Measurements from ENCODE around the genes PPP1R2C and MAOB.

DNA sequence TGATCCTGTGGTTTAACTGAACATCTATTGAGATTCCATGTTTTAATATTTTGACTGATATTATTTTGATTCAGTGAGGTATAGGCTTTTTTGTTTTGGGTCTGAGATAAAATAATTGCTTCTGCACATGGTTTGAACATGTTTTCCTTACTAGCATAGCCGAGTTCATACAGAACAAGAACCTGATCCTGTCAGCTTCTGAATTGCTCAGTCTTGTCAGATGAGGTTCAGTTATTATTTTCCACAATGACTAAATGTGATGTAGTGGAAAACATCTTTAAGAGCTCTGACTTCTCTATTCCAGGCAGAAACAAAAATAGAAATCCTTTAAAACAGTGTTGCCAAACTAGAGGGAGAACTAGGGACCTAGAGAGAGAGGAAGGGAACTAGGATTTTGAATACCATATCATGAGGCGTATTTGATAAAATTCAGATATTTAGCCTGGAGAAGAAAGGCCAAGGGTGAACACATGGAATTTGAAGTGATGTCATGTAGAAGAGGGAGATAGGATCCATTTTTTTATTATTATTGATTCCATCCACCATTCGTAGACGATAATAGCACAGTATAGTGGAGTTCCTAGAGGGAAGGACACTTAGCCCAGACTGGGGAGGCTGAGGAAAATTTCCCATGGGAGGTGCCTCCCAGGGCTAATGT is 2.1 kb downstream of the ATP6AP2 start:
- PRO-cap, 3 experiments: peak in 2 of 3 experiments; most common plus-strand start position 335 of the sequence (in 1); most common minus-strand start position 205 of the sequence (in 2)
- RAMPAGE, long total RNA, 4 experiments: no peak in any of the 4 experiments
- RRBS: no CpG with 5 or more reads among the region's 4 CpGs

- PRO-cap, 3 experiments: peak in 2 of 3 experiments; most common plus-strand start chrX:40647730 (in 1)
- RAMPAGE, long total RNA, 4 experiments: no peak in any of the 4 experiments
- RRBS: 4% methylated on average over 8 of the region's 19 CpGs
These were observed 244 bp upstream of the CXorf38 start for GRCh38 chrX:40647625-40647984.

- PRO-cap, 3 experiments: no peak in any of the 3 experiments
- RAMPAGE, long total RNA, 4 experiments: no peak in any of the 4 experiments
- RRBS: no CpG with 5 or more reads among the region's 5 CpGs
These were observed 11.0 kb downstream of the USP9X start for GRCh38 chrX:41096210-41096632.

DNA sequence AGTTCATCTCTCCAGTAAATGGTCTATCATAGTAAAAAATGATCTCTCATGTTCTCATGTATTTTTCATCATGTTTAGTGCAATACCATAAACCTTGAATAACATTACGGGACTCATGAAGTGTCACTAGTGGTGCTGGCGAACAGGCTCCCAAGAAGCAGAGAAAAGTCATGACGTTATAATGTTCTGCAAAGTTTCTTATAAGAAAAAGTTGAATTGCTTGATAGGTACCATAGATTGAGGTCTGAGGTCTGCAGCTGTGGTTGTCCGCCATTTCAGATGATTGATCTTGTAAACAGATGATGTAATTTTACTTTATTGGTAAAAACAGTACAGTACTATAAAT is 28.8 kb downstream of the USP9X start:
- PRO-cap, 3 experiments: no peak in any of the 3 experiments
- RAMPAGE, long total RNA, 4 experiments: no peak in any of the 4 experiments
- RRBS: no CpG with 5 or more reads among the region's 4 CpGs

DNA sequence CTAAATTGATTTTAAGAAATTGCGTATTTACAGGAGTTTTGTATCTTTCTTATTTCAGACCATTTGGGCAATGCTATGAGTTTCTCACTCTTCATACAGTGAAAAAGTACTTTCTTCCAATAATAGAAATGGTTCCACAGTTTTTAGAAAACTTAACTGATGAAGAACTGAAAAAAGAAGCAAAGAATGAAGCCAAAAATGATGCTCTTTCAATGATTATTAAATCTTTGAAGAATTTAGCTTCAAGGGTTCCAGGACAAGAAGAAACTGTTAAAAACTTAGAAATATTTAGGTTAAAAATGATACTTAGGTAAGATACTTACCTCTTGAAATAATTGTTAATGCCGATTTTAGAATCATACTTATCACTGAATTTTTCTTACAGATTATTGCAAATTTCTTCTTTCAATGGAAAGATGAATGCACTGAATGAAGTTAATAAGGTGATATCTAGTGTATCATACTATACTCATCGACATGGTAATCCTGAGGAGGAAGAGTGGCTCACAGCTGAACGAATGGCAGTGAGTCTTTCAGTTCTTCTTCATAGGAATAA is 55.7 kb downstream of the USP9X start:
- PRO-cap, 3 experiments: no peak in any of the 3 experiments
- RAMPAGE, long total RNA, 4 experiments: no peak in any of the 4 experiments
- RRBS: no CpG with 5 or more reads among the region's 4 CpGs

- PRO-cap, 3 experiments: no peak in any of the 3 experiments
- RAMPAGE, long total RNA, 4 experiments: no peak in any of the 4 experiments
- RRBS: no CpG with 5 or more reads among the region's 5 CpGs
These were observed 59.1 kb downstream of the USP9X start for GRCh38 chrX:41144140-41144983.

DNA sequence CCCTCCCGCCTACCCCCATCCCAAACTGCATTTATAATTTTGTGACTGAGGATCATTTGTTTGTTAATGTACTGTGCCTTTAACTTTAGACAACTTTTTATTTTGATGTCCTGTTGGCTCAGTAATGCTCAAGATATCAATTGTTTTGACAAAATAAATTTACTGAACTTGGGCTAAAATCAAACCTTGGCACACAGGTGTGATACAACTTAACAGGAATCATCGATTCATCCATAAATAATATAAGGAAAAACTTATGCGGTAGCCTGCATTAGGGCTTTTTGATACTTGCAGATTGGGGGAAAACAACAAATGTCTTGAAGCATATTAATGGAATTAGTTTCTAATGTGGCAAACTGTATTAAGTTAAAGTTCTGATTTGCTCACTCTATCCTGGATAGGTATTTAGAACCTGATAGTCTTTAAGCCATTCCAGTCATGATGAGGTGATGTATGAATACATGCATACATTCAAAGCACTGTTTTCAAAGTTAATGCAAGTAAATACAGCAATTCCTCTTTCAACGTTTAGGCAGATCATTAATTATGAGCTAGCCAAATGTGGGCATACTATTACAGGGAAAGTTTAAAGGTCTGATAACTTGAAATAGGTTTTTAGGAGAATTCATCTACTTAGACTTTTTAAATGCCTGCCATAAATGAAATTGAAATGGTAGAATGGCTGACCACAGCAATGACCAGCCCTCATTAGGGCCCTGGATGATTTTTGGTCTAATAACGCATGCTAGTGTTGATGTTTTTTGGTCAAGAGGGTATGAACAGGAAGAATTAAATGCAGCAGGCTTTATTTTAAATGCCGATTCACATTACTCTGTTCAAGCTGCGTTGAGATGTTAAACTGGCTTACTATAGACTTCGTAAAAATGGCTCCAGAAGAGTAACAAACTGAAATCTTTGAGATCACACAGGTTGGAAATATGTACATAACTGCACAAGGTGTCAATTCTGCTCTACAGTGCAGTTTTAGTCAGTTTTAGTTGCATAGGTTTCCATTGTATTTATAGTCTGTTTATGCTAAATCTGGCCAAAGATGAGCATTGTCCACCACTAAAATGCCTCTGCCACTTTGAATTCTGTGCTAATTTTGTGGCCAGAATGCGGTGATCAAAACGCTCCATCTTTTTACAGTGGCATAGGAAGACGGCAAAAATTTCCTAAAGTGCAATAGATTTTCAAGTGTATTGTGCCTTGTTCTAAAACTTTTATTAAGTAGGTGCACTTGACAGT is 14.4 kb downstream of the DDX3X start:
- PRO-cap, 3 experiments: no peak in any of the 3 experiments
- RAMPAGE, long total RNA, 4 experiments: no peak in any of the 4 experiments
- RRBS: no CpG with 5 or more reads among the region's 11 CpGs

DNA sequence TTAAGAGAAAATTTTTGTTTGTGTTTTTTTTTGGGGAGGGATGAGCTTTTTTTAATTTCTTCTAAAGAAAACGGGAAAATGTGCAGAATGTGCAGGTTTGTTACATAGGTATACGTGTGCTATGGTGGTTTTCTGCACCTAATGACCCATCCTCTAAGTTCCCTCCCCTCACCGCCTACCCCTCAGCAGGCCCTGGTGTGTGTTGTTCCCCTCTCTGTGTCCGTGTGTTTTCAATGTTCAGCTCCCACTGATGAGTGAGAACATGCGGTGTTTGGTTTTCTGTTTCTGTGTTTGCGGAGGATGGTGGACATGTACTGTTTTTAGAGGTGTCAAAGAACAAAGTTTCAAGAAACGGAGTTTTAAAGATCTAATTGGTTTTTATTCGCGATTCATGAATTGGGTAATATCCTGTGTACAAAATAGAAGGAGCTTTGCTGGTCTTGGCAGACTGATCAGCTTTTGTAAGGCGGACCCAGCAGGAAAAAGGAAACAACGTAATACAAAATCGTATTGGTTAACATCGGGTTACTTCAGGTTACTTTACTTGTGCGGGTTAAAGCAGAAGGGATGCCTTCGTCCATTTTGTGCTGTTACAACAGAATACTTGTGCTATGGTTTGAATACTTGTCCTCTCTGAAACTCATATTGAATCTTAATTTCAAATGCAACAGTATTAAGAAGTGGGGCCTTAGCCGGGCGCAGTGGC is 11.6 kb upstream of the NYX start:
- PRO-cap, 3 experiments: no peak in any of the 3 experiments
- RAMPAGE, long total RNA, 4 experiments: no peak in any of the 4 experiments
- RRBS: no CpG with 5 or more reads among the region's 17 CpGs

DNA sequence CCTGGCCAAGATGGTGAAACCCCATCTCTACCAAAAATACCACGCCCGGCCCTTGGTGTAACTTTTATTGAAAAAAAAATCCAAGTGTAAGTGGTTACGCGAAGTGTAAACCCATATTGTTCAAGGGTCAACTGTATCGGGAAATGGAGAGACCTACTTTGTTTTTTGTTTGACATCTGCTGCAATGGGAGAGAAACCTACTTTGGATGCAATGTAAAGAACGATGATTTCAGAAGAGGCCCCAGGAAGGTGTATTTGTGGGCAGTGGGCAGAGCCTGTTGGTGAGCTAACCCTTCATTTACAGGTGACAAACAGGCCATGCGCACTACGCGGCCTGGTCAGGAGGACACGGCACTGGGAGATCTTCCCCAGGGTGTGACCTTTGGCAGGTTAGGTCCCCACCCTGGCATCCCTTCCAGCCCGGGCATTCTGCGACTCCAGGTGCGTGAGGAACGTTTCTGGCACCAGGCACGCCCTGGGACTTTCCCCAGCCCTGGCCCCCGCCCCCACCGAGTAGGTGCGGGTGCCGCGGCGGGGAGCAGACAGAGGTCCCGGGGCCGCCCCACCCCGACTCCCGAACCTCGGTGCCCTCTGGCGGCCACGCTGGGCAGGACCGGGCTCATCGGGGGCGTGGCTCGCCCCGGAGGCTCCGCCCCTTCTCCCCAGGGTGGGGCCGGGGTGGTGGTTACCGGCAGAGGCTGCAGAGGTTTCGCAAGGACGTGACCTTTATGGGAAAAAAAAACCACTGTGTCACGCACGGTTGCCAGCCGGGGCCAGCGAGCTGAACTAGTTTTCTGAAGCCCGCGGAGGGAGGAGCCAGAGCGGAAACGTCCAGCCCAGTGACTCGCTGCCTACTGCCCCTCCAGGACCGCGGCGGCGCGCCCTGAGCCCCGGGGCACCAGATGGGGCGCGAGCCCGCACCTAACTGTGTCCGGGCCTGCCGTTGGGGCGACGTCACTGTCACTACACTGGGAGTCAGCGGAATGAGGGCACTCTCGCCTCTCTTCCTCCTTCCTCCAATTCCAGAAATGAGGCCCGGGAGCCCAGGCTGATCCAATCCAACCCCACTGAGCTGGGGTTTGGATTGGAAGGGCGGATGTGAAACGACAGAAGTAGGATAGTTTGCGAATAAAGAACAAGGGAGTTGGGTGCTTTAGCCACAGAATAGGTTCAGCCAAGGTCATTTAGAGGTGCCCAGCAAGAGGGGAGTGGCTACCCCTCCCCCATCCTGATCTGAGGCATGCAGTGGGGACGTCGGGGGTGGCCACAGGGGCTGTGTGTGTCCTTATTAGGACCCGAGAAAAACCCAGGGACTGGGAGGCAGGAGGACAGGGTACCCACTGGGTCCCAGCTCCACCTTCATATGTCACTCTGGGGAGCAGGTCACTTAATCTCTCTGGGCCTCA is 4.9 kb upstream of the NYX start:
- PRO-cap, 3 experiments: peak in 3 of 3 experiments; most common plus-strand start position 963 of the sequence (in 2); most common minus-strand start position 586 of the sequence (in 1)
- RAMPAGE, long total RNA, 4 experiments: no peak in any of the 4 experiments
- RRBS: 20% methylated on average over 23 of the region's 69 CpGs

DNA sequence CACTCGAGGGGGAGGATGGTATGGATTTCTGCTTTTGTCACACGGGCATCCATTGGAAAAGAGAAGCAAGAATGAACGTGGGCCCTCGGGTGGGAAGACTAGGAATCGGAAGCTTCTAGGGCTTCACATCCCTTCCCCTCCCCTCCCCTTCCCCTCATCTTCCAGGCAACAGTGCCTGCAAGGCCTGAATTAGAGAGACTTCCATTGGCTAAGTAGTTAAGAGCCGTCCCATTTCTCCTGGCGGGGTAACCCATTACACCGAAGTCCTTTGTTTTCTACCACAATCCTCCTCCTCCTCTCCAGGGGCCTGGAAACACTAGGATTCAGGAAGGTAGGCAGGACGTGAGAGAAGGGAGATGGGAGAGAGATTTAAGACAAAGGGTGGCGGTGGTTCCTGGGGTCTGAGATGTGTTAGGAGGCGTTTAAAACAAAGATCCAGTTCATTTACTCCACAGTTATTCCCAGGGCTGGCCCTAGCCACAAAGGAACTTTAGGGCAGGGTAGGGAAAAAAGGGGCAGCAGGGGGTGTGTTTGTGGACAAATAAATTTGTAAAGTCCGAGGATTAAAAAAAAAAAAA is 28.0 kb downstream of the NYX start:
- PRO-cap, 3 experiments: no peak in any of the 3 experiments
- RAMPAGE, long total RNA, 4 experiments: no peak in any of the 4 experiments
- RRBS: no CpG with 5 or more reads among the region's 12 CpGs

- PRO-cap, 3 experiments: no peak in any of the 3 experiments
- RAMPAGE, long total RNA, 4 experiments: no peak in any of the 4 experiments
- RRBS: no CpG with 5 or more reads among the region's 7 CpGs
These were observed 73.2 kb downstream of the NYX start for GRCh38 chrX:41520234-41520795.

DNA sequence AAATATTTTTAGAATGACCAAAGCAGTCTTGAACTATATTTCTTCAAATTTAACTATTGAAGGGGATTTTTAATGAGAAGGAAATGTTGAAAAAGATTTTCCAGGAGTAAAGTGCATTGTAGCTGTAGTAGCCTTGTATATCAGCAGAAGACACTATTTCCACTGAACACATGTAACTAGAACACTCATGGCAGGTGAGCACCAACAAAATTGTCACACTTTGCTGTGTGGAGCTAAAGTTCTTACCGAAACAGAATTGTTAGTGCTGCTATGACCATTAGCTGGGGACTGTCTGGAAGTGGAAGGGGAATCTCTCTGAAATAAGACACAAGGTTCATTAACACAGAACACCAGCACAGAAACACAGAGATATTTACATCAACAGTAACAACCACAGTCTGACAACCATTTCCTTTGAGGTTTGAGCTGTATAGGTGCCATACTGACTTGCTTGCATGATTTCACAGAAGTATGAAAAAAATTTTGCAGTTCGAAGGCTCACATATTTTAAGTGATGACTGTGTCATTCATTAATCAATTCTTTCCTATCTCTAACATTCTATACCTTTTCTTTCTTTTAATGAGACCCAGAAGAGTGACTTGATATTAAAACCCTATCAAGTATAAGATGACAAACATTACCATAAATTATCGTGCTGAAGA is 109.8 kb downstream of the NYX start:
- PRO-cap, 3 experiments: no peak in any of the 3 experiments
- RAMPAGE, long total RNA, 4 experiments: no peak in any of the 4 experiments
- RRBS: no CpG with 5 or more reads among the region's 3 CpGs

GRCh38 chrX:41689649-41689996 is 850 bp downstream of the GPR34 start:
- PRO-cap, 3 experiments: no peak in any of the 3 experiments
- RAMPAGE, long total RNA, 4 experiments: no peak in any of the 4 experiments
- RRBS: no CpG with 5 or more reads among the region's 2 CpGs

- PRO-cap, 3 experiments: no peak in any of the 3 experiments
- RAMPAGE, long total RNA, 4 experiments: no peak in any of the 4 experiments
- RRBS: no CpG with 5 or more reads among the region's 5 CpGs
These were observed 99.0 kb downstream of the GPR82 start for GRCh38 chrX:41822780-41823596.

DNA sequence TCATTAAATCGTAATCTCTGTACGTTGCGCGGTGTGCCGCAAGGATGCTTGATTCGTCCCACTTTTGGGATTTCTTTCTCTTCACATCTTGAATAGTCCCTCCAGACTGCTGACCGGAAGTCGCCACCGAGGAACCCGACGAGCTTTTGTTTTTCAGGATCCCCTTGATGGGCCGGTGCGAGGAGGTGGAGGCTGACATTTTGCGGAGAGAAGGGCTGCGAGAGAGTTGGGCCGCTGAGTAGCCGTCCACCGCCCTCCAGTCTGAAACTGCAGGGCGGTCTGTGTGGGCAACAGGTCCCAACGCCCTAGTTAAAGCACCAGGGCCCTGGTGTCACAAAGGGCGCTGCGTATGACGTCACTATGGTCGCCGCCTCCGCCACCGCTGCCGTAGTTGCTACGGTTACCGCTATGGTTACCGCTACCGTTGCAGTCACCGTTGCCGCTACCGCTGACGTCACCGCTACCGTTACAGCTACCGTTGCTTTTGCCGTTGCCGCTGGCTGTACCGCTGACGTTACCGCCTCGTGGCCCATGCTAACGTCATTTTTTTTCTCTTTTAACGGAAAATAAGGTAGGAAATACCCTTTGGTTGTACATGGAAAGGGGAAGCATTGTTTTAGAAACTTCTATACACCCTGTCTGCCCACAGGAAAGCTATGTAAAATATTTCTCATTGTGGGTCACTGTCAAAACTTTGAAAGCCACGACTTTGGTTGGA is at the start of gene PPP1R2C:
Gene PPP1R2C (minus strand): TSS at position 283 of the 718 bp plus-strand sequence.
- PRO-cap, 3 experiments: no peak in any of the 3 experiments
- RAMPAGE, long total RNA, 4 experiments: no peak in any of the 4 experiments
- RRBS: 48% methylated on average over 6 of the region's 48 CpGs

DNA sequence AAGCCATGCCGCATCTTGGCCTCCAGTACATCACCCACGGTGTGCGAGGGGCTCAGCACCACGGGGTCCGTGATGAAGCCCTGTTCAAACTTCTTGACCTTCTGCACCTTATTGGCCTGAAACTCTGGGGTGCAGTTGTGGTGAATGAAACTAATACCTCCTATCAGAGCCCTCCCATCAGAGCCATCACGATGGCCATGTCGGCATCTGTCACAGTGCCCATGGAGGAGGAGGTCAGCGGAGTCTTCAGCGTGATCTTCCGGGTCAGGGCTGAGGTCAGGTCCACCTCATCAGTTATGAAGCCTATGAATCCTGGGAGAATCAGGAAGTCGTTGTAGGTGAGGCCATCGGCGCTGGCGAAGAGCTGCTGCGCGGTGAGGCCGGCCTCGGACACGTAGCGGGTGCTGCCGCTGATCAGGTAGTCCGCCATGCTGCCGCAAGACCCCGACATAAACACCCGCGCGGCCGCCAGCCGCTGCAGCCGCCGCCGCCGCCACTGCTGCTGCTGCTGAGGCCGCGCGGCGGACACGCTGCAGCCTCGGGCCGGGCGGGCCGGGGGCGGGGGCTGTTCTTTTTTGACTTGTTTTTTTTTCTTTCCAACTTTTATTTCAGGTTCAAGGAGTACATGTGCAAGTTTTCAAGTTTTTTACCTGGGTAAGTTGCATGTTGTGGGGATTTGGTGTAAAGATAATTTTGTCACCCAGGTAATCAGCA is 376.7 kb upstream of the MAOA start:
- PRO-cap, 3 experiments: no peak in any of the 3 experiments
- RAMPAGE, long total RNA, 4 experiments: no peak in any of the 4 experiments
- RRBS: no CpG with 5 or more reads among the region's 43 CpGs

- PRO-cap, 3 experiments: no peak in any of the 3 experiments
- RAMPAGE, long total RNA, 4 experiments: no peak in any of the 4 experiments
- RRBS: no CpG with 5 or more reads among the region's 6 CpGs
These were observed 89.9 kb downstream of the MAOA start for GRCh38 chrX:43745862-43746510.

DNA sequence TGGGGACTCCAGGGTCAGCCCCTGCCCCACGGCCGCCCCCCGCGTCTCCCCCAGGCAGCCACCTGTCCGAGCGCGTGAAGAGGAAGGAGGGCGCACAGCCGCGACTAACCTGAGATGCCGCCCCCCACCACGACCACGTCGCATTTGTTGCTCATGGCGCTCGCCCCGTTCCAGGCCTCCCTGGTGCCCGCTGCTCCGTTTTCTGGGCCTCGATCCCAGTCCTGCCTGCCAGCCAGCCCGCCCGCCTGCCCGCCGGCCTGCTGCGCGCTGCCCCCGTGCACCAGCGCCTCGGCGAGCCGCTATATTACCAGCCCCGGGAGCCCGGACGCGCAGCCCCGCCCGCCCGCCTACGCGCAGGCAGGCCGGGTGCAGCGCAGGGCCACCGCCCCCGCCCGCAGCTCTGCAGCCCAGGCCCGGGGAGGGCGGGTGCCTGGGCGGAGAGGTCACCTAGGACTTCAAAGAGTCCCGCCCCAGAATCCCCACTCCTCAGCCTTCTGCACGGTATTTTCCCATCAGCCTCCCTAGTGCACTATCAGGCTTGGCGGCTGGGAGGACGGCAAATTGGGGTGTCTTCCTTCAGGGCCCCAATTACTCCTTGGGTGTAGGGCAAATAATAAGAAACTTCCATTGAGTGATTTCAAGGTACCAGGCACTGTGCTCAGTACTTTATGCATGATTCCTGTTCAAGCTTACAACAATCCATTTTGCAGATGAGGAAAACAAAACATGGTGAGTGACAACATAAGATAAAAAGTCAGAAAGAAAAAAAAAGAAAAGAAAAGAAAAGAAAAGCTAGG is at the start of gene MAOB:
Gene MAOB (minus strand): TSS at position 306 of the 797 bp plus-strand sequence.
- PRO-cap, 3 experiments: peak in 3 of 3 experiments; most common plus-strand start position 410 of the sequence (in 1); most common minus-strand start position 275 of the sequence (in 2)
- RAMPAGE, long total RNA, 4 experiments: start-site peak on the minus strand in 3 of 4 experiments, centred at positions 275 to 284 of the sequence, 217 to 579 reads per replicate
- RRBS: 13% methylated on average over 23 of the region's 52 CpGs

DNA sequence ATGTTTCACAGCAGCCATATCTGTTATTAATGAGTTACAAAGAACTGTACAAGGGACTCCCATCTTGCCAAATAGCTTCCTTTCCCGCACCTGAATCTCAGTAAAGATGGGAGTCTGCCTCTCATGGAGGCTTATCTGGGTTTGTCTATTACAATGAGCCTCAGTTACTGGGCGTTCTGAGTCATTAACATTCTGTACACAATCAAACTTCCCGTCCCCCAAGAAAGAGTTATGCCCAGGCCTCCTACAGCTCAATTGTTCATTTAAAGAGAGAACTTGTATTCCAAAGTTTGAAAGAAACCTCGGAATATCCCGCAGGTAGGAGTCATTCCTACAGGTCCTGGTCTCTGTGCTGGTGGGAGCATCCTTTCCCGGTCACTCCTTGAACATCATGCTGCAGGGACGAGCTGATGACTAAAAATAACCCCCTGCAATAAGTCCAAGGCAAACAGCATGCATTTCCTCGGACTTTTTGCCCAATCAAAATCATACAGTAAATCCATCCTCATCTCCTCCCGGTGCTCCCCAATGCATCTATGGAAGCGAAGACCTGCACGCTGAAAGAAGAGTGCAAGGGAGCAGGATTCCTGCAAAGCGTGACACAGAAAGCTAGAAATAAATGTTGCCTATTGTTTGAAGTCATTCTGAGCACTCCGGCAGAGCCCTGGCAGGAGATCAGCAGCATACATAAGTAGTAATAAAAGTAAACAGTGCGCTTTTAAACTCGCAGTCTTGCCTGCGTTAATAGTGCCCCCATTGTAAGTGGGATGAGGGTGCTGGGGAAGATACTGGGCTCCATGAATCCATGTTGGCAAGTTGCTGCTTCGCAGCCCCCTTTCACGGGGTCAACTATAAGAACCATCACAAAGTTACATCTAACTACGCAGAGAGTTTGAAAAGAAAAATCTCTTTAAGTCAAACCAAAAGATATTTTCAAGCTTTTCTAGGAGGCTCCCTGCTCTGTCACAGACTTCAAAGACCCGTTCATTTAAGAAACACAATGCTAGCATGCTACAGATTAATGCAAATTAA is 722 bp downstream of the NDP start:
- PRO-cap, 3 experiments: no peak in any of the 3 experiments
- RAMPAGE, long total RNA, 4 experiments: no peak in any of the 4 experiments
- RRBS: no CpG with 5 or more reads among the region's 20 CpGs

- PRO-cap, 3 experiments: no peak in any of the 3 experiments
- RAMPAGE, long total RNA, 4 experiments: no peak in any of the 4 experiments
These were observed 118.0 kb downstream of the EFHC2 start for GRCh38 chrX:44225515-44225902.